Epidermal melanocyte (primary cell): ENCODE measurements around the genes SRGAP2C, FAM72C, NBPF15, FAM72D, PDZK1, ITGA10 and RBM8A.

GRCh38 chr1:120158028-120158559, 18.2 kb downstream of the SEC22B start:
- RRBS: no CpG with 5 or more reads among the region's 4 CpGs

DNA sequence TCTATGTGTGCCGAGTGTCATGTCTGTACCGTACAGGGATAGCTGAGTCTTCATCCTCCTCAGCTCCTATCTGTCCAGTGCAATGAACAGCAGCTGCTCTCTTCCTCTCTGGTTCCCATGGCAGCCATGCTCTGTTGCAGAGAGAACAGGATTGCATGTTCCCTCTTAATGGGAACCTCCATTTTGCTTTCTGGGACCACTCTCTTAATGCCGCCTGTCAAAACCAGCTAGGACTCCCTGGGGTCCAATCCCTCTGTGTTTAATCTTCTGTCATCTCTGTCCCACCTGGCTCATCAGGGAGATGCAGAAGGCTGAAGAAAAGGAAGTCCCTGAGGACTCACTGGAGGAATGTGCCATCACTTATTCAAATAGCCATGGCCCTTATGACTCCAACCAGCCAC, 38.8 kb downstream of the NBPF8 start:
- RRBS: no CpG with 5 or more reads among the region's 3 CpGs

GRCh38 chr1:121000896-121001228, 111.3 kb downstream of the PPIAL4A start:
- RRBS: no CpG with 5 or more reads among the region's 11 CpGs

GRCh38 chr1:121184505-121185609, at the start of gene SRGAP2C:
TSS of gene SRGAP2C (plus strand) at chr1:121184975.
- RRBS: no CpG with 5 or more reads among the region's 81 CpGs

DNA sequence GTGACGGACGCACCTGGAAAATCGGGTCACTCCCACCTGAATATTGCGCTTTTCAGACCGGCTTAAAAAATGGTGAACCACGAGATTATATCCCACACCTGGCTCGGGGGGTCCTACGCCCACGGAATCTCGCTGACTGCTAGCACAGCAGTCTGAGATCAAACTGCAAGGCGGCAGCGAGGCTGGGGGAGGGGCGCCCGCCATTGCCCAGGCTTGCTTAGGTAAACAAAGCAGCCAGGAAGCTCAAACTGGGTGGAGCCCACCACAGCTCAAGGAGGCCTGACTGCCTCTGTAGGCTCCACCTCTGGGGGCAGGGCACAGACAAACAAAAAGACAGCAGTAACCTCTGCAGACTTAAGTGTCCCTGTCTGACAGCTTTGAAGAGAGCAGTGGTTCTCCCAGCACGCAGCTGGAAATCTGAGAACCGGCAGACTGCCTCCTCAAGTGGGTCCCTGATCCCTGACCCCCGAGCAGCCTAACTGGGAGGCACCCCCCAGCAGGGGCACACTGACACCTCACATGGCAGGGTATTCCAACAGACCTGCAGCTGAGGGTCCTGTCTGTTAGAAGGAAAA, 217.0 kb downstream of the SRGAP2C start:
- RRBS: no CpG with 5 or more reads among the region's 17 CpGs

DNA sequence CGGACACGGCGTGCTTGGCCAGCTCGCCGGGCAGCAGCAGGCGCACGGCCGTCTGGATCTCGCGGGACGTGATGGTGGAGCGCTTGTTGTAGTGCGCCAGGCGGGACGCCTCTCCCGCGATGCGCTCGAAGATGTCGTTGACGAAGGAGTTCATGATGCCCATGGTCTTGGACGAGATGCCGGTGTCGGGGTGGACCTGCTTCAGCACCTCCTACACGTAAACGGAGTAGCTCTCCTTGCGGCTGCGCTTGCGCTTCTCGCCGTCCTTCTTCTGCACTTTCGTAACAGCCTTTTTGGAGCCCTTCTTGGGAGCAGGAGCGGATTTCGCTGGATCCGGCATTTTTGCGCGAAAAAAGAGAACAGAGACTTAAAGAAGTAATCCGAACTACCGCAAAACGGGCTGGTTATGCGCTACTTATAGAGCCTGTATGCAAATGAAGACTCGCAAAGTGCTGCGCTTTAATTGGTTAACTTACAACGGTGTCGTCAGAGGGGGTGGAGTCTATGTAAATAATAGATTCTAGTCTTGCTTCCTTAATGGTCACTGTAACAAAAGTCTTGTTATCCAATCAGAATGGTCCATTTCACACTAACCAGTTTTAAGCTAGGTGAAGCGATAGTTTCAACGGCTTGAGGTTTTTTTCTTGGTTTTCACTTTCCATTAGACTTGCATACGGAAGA, 1.4 kb downstream of the H3-7 start:
- RRBS: no CpG with 5 or more reads among the region's 48 CpGs

- RRBS: no CpG with 5 or more reads among the region's 51 CpGs
Observed at GRCh38 chr1:143971717-143972409, at the start of gene FAM72C. TSS of gene FAM72C (minus strand) at chr1:143971986.

- RRBS: under 1% methylated on average over 6 of the region's 92 CpGs
Observed at GRCh38 chr1:144460974-144461969, at the start of gene NBPF15. TSS of gene NBPF15 (minus strand) at chr1:144461669.

DNA sequence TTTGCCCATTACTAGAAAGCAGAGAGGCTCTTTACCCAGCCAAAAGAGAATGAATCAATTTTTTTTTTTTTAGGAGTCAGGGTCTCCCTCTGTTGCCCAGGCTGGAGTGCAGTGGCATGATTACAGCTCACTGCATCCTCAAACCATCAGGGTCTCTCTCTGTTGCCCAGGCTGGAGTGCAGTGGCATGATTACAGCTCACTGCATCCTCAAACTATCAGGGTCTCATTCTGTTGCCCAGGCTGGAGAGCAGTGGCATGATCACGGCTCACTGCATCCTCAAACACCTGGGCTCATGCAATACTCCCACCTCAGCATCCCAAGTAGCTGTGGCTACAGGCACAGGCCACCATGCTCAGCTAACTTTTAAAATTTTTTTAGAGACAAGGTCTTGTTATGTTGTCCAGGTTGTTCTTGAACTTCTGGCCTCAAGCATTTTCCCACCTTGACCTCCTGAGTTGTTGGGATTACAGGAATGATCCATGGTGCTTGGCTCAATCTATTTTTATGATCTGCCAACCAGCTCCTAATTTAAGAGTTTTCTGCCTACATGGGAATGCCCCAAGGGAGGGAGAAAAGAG, 142.6 kb downstream of the SRGAP2B start:
- RRBS: no CpG with 5 or more reads among the region's 1 CpG

GRCh38 chr1:145095761-145096327, at the start of gene FAM72D:
TSS of gene FAM72D (plus strand) at chr1:145095974.
- RRBS: no CpG with 5 or more reads among the region's 47 CpGs

DNA sequence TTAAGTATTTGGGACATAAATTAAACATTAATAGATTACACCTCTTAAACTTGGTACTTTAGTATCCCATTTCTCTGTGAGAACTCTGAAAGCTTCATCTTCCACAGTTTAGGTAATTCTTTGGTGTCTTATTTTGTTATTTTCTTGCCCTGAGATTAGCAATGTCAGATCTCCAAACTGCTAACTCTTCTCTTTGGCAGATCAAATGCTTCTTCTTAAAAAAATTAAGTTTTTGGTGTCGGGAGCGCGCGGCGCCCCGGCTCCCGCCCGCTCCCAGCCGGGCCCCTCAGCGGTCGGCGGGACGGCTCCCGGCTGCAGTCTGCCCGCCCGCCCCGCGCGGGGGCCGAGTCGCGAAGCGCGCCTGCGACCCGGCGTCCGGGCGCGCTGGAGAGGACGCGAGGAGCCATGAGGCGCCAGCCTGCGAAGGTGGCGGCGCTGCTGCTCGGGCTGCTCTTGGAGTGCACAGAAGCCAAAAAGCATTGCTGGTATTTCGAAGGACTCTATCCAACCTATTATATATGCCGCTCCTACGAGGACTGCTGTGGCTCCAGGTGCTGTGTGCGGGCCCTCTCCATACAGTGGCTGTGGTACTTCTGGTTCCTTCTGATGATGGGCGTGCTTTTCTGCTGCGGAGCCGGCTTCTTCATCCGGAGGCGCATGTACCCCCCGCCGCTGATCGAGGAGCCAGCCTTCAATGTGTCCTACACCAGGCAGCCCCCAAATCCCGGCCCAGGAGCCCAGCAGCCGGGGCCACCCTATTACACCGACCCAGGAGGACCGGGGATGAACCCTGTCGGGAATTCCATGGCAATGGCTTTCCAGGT, 9.2 kb downstream of the PPIAL4D start:
- RRBS: no CpG with 5 or more reads among the region's 54 CpGs

DNA sequence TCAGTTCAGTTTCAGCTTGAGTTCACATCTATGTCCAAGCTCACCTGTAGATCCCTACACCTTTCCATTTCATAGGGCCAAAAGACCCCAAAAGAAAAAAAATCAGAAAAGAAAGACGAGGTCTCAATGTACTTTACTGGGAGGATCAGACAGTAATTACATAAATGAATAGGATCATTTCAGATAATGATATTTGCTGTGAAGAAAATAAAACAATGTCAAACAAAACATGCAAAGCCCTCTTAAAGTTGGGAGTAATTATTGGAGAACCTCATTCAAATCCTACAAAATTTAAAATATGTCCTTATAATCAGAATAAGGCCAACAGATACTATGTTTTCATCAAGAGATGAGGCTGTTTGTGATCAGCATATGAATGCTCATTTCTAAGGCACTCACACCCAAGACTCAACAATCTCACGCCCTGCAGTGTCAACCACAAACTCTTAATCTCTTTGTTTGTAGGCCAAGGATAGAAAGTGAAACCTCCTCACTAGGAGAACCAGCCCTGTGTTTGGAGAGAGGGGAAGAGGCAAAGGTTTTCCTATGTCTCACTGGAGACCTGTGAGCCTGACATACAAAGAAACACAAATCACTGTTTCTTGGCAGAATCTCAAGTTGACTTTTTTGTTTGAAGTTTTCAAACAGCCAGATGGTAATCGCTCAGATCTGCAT, 16.8 kb downstream of the PDZK1 start:
- RRBS: no CpG with 5 or more reads among the region's 3 CpGs

GRCh38 chr1:145707110-145707986, at the start of gene PDZK1:
TSS of gene PDZK1 (minus strand) at chr1:145707368.
- RRBS: 42% methylated on average over 1 of the region's 11 CpGs

DNA sequence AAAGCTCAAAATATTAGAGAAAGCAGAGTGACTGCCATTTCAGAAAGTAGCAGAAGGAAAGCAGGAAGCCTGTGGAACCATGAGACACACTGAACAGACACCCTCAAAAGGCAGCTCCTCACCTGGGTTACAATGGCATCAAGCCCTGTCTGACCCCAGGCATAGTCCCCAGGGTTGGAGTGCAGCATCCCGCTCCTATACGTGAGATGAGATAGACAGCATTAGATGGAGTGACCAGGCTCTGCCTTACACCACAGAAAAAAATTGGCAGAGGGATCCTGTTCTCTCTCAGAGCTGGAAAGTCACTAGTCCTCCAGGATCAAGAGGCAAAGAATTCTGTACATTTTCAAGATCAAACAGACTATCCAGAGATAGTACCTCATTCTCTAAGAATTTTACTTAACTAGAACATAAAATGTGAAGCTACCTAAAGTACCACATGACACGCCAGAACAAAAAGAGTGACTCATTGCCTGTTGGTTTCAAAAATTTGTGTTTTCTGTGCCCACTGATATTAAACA, 32.1 kb downstream of the CD160 start:
- RRBS: no CpG with 5 or more reads among the region's 3 CpGs

DNA sequence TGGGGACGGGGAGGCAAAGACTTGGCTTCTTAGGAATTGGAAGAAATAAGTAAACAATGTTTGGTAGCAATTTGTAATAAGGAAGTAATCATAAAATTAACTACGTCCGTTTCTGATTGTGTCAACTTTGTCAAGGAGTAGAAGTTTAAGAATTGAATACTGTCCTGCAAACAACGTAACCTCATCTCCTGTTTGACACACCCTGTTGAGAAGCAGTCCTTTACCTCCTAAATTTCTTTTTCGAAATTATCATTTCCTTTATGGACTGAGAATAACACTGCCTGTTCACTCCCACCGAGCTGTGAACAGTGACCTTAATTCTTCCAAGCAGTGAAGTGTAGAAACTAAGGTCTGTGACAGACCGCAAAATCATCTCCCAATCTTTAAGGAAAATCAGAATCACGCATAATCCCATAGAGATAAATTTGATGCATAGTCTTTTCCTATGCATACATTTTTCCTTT, 604 bp downstream of the POLR3C start:
- RRBS: no CpG with 5 or more reads among the region's 8 CpGs

DNA sequence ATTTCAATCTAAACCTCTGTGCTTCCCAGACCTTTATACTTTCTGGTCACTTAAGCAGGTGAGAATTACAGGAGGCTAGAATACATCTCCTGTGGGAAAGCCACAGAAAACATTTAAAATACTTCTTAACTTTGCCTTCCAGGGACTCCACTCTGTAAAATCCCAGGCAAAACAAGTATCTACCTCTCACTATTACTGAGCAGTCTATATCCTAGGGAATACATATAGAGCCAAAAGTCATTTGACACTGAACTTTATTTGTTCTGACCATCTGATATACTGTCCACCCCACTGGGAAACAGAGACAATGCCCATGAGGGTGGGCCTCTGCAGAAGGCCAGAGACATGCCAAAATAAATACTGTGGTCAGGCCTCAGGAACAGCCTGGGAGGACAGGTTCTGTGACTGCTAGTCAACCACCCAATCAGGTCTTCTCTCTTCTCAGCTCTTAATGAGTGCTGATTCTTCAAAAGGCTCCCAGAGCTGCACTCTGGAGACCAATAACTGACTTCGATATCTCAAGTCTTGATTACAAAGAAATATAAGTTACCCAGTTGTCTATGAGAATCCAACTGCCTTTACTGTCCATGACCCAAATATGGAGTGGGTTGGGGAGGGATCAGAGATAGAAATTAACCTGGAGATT, 5.4 kb upstream of the ANKRD35 start:
- RRBS: no CpG with 5 or more reads among the region's 1 CpG

DNA sequence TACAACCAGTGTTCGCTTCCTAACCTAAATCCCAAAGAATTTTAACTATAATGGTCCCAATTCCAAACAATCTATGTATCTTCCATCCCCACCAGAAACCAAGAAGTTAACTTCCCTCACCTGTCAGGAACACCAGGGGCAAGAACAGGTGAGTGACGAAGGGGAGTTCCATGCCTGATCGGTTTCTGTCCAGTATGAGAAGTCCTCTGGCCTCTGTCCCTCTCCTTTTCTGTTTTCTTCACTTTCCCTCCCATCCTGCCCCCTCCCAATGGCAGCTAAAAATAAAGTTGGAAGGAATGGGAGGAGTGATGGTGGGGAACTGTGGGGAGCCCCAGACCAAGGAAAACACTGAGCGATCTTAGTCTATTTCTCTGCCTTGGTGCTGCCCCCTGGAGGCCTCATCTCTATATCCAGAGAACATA, at the start of gene ITGA10:
Gene ITGA10, minus strand, starts transcription at position 208 of the 422 bp plus-strand sequence.
- RRBS: no CpG with 5 or more reads among the region's 4 CpGs

GRCh38 chr1:145926546-145926854, 784 bp downstream of the RBM8A start:
- RRBS: no CpG with 5 or more reads among the region's 10 CpGs

GRCh38 chr1:145926855-145927838, at the start of gene RBM8A:
TSS of gene RBM8A (minus strand) at chr1:145927484.
- RRBS: 8% methylated on average over 2 of the region's 51 CpGs

GRCh38 chr1:145978160-145978521, 13.7 kb downstream of the POLR3GL start:
- RRBS: no CpG with 5 or more reads among the region's 2 CpGs